Placental pericyte (primary cell): ENCODE measurements around a stretch of chr12.

GRCh38 chr12:3490698-3491072, 318 bp upstream of the PRMT8 start:
- CAGE, long polyA plus RNA, result no peak

- CAGE, long polyA plus RNA, result no peak
Observed at GRCh38 chr12:3674173-3674508, 78.8 kb downstream of the CRACR2A start.

DNA sequence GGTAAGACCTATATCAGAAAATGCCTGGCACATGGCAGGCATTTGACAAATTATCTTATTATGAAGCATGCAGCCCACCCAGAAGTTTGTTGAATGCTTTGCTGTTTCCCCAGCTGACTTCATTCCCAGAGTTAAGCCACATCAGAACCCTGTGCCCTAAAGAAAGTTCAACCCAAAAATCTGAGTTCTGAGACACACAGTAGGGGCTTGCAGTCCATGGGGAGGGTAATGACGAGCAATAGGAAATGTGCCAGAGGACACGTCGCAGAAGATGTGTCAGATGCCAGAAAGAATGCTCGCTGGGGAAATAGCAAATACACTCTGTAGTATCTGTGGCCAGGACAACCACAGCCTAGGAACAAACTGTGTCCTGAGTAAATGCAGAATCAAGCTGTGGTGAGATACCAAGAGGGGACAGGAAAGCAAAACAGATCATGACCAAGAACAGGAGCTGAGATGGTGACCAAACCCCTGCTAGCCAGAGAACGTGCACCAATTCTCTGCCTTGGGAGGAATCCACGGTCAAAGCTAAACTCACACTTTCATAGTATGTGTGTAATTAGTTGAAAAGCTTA, 9.2 kb downstream of the CRACR2A start:
- CAGE, long polyA plus RNA, result no peak

DNA sequence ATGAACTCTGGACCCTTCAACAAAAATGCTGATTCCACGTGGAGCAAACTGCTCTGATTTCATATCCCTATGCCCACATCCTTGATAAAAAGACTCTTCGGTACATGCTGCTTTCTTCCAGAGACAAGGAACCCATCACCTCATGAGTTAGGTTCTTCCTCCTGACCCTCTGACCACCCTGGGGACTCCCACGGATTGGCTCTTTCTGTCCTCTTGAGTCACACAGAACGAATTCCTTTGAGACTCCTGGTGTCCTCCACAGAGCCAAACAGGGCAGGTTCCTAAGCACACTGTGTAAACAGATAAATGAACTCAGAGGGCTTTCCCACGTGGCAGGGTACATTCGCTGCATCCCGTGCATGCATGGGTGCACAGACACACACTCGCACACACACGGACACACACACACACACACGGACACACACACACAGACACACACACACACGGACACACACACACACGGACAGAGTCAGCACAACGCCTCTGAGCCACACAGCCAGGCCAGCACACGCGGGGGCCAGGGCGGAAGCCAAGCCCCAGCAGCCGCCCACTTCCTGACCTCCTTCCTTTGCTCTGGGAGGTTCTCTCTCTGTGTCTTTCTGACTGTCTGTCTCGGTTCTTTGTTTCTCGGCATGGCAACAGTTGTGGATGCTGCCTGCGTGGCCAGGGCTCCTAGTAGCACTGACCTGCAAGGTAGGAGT, 818 bp downstream of the CRACR2A start:
- CAGE, long polyA plus RNA, result no peak

- CAGE, long polyA plus RNA, result no peak
Observed at GRCh38 chr12:3885470-3885799, 12.2 kb upstream of the PARP11 start.

GRCh38 chr12:4434821-4435081, 10.9 kb downstream of the FGF6 start:
- CAGE, long polyA plus RNA, result no peak

DNA sequence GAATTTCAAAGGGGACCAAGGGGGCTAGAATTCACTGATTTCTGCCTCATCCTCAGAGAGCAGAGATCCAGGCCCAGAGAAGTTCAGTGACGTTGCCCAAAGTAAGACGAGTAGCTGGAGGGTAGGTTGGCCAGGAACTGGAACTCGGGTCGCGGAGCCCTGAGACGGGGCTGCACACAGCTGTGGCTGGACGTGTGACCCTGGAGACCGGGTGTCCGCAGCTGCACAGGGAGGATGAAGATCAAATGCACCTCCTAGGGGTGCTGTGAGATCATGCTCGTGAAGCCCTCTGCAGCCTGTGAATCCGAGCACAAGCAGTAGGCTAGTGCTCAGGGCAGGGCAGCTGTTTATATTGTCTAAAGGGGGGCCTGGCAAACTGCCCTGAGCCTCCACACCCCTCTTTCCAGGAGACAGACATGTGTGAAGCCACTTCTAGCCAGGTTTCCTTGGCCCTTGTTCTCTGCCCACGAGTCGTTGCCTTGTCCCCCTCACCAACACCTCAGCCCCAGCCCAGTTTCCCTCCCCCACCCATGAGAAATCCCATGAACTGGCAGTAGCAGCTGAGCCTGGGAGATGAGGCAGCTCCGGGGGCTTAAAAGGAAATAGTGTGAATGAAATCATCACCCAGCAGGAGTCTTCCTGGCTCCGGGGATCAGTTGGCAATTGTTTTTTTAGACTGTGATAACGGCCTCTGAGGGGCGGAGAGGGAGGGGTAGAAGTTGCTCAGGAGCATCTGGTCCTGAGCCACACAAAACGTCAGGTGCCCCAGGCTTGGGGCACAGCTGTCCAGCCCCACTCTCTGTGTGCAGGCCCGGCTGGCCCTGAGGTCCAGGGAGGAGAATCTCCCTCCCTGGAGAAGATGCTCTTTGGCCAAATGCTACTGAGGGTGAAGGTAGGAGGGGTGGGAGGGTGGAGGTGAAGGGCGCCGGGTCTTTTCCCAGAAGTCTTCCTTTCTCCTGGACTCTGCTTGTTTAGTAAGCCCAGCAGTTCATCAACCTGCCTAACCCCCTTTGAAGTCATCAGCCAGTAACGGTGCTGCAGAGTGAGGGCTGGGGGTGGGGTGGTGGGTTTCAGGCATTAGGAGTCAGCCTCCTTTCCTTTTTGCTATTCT, 4.1 kb downstream of the FGF6 start:
- CAGE, long polyA plus RNA, result no peak

- CAGE, long polyA plus RNA, result no peak
Observed at GRCh38 chr12:4556708-4557011, 5.3 kb upstream of the DYRK4 start.

DNA sequence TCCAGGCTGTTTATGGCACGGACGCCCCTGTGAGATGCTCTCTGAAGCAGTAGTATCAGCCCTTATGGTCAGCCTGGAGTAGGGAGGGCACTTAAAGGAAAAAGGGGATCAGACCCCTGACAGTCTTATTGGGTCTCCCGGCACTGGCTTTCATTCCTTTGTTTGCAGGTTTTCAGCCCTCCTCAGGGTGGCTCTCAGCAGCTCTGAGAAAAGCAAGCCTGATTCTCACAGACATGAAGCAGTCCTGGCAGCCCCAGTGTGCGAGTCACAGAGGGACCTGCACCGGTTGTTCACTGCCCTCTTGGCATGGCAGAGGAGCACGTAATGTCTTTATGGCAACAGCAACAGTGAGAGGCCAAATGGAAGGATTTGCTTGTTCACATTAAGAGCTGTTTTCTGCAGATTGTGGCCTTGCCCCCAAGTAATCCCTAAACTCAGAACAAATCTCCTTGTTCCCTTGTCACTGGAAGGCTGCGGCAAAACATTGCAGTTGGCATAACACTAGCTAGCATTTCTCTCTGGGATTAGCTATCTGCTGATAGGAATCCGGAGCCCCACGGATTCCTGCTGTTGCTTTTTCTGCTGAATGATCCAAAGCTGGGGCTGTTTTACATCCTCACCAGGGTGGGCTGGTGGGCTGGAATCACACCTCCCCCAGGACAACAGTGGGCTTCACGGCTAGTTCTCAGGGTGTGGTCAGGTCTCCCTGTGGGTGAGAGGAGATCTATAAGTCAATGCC, 3.5 kb downstream of the KCNA5 start:
- CAGE, long polyA plus RNA, result no peak

DNA sequence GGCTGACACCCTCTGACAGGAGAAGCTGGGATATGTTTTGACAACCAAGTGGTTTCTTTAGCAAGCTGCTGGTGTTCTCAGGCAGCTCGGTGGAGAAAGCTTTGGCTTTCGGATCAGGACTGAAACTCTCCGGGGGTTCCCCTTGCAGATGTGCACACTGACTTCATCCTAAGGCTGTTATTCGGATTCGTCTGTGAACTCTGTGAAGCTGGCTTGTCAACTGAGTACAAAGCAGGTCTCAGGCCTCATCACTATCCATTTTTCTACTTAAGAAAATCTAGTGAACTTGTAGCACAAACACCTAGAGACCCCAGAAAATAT, 15.8 kb downstream of the KCNA5 start:
- CAGE, long polyA plus RNA, result no peak

DNA sequence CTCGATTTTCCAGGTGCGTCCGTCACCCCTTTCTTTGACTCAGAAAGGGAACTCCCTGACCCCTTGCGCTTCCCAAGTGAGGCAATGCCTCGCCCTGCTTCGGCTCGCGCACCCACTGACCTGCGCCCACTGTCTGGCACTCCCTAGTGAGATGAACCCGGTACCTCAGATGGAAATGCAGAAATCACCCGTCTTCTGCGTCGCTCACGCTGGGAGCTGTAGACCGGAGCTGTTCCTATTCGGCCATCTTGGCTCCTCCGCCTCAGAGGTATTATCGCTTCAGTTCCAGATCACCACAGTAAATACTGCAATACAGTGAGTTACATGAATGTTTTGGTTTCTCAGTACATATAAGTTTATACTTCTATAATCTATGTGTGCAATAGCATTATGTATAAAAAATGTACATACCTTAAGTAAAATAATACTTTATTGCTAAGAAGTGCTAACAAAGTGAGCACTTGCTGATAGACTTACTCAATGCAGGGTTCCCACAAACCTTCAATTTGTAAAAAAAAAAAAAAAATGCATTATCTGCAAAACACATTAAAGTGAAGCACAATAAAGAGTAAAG, 78.6 kb downstream of the KCNA5 start:
- CAGE, long polyA plus RNA, result no peak

DNA sequence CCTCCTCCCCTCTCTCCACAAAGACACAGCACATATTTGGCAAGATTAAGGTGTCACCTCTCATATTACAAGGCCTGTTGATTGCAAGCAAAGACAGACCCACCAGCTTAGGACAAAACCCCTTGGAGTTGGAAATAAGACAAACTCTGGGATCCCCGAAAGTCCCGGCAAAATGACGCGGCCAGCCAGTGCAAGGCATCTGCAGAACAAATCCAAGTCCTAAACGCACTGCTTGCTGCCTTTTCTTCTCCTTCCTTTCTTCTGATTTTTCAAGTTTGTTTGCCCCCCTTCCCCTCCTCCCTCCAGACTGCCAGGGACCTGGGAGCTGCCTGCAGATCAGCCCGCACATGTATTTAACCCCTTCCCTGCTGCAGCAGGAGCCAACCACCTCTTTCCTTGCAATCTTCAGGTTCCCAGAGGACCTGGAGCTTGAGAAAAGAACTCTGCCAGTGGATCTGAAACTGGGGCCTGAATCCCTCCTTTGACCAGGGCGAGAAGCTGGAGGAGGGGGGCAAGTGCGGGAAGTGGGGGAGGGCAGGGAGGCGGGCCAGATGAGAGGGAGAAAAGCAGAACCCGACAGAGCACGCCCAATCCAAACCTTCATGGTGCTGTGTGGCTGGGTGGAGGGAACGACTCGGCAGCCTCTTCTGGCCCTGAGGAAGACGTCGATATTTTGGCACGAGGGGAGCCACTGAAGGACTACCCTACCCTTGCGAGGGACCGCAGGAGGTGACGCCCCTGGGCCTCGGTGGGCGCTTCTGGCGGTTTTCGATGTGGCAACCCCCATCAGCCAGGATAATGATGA, 2.0 kb upstream of the NTF3 start:
- CAGE, long polyA plus RNA, result no peak

- CAGE, long polyA plus RNA, result no peak
Observed at GRCh38 chr12:5480165-5480799, 48.4 kb downstream of the NTF3 start.

GRCh38 chr12:5480859-5481270, 49.0 kb downstream of the NTF3 start:
- CAGE, long polyA plus RNA, result no peak

DNA sequence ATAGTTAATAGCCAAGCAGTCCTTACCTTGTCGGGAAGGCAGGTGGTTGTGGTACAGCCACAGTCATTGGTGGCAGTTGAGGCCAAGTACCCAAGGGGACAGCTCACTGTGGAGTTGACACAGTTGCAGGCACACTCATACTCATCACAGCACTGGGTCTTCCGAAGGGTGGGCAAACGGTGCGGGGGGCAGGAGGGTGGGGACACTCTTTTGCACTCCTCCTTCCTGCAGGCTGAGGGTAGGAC, 36.6 kb upstream of the ANO2 start:
- CAGE, long polyA plus RNA, result no peak

GRCh38 chr12:6218117-6218977, 18.1 kb downstream of the CD9 start:
- CAGE, long polyA plus RNA, result no peak

DNA sequence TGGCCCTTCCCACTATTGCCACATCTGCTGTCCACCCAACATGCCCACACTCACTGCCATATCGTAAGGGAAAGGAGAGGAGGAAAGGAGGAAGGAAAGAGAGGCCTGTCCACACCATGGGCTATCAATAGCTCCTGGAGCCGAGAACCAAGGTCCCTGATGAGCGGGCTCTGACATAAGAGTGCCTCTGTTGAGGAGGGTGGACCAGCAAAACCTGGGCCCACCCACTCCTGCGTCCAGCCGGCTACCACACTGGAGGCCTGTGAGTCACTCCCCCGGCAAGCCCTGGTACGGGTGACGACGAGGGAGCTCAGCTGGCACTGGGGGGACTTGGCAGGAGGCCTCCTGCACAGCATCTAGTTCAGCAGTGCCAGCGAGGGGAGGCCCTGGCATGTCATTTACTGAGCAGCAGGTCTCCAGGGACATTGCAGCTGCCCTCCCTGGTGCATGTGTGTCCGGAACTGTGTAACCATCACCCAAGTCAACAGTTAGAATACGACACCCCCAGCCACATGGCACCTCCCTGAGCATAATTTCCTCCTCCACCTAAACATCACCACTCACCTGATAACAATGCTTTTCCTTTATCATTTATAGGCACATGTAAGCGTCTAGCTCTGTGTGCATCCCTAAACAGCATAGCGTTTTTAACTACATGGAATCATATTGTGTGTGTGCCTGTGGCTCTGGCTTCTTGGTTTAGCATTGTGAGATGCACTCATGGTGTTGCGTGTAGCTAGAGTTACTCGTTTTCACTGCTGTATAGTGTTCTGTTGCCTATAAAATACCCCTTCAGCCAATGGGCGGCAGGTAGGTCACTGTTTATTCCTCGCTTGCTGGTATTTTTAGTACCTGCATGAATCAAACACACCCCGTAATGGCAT, 24.4 kb downstream of the CD9 start:
- CAGE, long polyA plus RNA, result no peak

- CAGE, long polyA plus RNA, result no peak
Observed at GRCh38 chr12:6229866-6230385, 29.7 kb downstream of the CD9 start.

GRCh38 chr12:6237664-6238515, 37.7 kb downstream of the CD9 start:
- CAGE, long polyA plus RNA, result no peak

DNA sequence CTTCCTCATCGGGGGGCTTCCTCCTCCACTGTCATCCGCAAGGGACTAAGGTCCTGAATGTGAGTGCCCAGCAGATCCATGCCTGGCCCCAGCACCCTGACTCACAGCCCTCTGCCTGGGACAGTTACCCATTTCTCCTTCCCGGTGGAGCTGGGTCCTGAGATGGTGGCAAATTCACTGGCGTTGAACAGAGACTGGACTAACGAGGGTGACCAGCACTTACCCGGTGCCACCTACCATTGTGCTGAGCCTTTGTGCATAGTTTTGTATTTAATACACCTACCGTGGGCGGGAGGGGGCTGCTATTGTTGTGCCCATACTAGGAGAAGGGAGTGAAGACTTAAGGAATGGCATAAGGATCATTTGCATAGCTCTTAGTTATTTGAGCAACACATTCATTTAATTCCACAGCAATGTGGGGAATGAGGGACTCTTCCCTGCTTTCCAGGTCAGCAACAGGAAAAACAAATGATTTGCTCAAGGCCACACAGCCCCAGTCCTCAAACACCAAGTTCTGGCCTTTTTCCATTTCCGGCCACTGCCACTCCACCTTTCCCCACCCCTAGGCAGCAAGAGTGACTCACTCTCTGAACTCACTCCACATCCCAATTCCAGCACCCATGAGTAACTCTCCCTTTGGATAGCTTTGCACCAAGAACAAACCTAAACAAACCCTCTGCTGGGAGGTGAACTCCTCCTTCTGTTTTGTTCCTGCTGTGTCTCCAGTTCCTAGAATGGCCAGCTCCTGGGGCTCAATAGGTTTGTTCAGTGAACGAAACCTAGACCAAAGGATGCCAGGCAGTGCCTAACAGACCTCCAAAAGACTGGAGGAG, 30.6 kb upstream of the PLEKHG6 start:
- CAGE, long polyA plus RNA, result no peak